Myometrial cell (primary cell): Measurements from ENCODE around the gene TNFSF4.

DNA sequence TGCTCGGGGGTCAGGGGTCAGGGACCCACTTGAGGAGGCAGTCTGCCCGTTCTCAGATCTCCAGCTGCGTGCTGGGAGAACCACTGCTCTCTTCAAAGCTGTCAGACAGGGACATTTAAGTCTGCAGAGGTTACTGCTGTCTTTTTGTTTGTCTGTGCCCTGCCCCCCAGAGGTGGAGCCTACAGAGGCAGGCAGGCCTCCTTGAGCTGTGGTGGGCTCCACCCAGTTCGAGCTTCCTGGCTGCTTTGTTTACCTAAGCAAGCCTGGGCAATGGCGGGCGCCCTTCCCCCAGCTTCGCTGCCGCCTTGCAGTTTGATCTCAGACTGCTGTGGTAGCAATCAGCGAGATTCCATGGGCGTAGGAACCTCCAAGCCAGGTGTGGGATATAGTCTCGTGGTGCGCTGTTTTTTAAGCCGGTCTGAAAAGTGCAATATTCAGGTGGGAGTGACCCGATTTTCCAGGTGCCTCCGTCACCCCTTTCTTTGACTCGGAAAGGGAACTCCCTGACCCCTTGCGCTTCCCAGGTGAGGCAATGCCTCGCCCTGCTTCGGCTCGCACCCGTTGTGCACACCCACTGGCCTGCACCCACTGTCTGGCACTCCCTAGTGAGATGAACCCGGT lies 64.0 kb downstream of the TNFSF18 start:
- RAMPAGE, long total RNA, result no peak

DNA sequence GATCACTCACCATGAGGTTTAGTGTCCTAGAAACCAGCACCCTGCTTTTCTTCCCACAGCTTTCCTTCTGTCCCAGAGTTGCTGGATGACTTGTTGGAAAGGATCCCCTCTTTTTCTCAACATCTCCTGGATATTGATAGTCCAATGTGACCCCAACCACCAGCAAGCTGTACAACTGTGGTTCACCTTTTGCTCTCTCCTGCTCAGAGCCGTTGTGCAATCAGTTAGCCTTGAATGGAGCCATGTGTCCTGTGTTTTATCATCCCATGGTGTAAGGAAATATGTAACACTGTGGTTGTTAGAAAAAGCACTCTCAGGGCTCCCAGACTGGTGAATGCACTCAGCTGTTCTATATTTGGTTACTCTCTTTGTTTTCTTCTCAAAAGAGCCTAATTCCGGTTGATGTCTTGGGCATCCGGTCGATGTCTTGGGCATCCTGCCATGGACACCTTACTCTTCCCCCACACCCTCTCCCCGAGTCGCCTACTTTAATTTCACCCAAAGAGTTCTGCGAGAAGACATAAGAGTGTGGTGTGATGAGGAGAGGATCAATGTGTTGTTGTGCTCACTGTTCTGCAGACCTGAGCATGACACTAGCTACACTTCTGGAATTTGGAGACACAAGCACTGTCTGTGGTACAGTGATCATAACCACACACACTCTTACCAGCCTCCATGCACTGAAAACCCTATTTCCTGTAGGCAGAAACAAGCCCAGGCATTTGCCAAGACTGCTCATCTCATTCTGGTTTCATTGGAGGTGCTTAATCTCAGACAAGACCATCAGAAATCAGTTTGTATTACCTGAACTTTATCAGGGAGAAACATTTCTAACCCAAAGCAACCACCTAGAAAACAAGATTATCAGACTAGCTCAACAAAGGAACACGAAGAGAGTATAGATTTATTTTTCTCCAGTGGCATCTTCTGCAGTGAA lies 1.6 kb downstream of the TNFSF4 start:
- RAMPAGE, long total RNA, result start-site peak on the minus strand centred at position 130 of the sequence, 151 bp wide, 66 and 89 reads in 2 replicates

DNA sequence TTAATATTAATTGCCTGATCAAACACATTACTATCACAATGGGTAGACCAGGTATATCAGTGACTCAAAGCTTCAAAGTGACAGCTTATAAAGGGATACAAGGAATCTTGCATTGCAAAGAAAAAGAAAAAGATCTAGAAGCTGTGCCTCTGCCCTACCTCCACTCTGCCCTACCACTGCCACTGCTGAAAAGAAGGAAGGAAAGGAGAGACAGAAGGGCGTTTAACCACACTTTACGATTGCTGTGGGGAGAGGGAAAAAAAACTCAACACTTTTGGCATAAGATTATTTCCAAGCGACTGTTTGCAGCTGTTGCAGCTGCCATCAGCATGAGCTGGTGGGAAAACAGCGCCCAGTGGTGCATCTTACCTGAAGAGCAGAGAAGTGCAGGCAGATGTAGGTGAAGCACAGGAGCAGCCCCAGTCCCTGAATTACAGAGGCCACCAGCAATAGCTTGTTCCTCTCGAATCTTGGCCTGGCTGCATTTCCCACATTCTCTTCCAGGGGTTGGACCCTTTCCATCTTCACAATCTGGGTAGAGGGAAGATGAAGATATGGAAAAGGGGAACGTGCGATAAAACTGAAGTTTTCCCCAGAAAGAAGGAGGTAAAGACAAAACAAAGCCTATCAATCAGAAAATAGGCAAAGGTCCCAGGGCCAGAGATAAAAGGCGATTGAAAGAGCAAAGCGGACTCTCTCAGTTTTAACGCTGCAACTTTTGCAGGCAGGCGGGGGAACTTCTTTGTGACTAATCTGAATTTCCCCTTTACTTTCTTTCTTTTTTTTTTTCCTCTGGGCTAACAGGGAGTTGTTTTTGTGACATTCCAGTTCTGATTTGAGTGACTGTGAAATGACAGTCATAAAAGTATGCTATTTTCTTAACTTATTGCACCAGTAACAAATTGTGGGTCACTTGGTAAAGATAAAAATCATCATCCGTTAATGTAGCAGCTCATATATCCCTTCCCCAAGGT lies at the start of gene TNFSF4:
TSS of gene TNFSF4 (minus strand) at position 677 of the 974 bp plus-strand sequence.
- RAMPAGE, long total RNA, result start-site peak on the minus strand centred at position 725 of the sequence, 107 bp wide, 40 and 24 reads in 2 replicates

GRCh38 chr1:173429399-173430261 lies 47.5 kb upstream of the PRDX6 start:
- RAMPAGE, long total RNA, result no peak

GRCh38 chr1:173475056-173475666 lies 2.0 kb upstream of the PRDX6 start:
- RAMPAGE, long total RNA, result no peak

DNA sequence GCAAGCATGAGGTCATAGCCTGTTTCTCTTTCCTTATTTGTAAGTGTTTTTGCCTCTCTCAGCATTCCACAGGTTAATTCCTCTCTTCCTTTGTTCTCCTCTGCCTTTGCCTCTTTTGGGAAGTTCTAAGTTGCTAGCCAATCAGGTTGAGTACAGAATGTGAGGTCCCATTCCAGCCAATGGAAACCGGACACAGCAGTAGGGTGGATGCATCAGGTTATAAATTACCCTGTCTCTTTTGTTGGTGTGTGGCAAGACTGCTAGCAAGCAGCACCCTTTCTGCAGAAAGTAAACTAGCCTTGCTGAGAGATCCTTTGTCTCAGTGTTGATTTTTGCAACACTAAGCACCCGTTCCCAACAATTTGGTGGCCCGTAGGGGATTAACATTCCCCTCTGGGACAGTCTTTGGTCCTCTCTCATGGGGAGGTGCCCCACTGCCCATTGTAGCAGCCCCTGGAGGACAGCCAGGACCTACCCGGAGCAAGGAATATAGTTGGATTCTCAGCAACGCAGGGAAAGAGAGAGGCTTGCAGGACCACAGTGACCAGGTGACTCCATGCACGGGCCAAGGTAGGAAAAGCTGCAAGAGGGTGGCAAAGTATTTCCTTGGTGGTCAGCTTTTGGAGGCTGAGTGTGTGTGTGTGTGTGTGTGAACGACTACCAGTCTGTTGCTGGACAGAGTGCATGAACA lies 2.5 kb downstream of the TEX50 start:
- RAMPAGE, long total RNA, result no peak

DNA sequence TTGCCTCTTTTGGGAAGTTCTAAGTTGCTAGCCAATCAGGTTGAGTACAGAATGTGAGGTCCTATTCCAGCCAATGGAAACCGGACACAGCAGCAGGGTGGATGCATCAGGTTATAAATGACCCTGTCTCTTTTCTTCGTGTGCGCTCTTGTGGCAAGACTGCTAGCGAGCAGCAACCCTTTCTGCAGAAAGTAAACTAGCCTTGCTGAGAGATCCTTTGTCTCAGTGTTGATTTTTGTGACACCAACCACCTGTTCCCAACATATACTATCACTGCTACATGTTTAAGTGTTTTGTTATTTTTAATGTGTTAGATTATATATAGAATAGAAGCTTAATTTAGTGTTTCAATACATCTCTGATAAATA lies 7.6 kb downstream of the TEX50 start:
- RAMPAGE, long total RNA, result no peak

DNA sequence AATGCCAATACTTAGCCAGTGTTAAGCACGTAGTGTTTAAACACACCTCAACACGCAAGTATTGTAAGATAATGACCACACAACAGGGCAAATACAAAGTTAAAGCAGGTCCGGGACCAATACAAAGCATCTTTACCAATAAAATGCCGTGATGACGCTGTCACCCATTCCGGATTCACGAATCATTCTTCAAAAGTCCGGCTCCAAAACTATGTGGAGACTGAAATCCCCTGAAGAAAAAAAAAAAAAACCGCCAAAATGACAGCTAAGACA lies 747 bp upstream of the DARS2 start:
- RAMPAGE, long total RNA, result no peak

DNA sequence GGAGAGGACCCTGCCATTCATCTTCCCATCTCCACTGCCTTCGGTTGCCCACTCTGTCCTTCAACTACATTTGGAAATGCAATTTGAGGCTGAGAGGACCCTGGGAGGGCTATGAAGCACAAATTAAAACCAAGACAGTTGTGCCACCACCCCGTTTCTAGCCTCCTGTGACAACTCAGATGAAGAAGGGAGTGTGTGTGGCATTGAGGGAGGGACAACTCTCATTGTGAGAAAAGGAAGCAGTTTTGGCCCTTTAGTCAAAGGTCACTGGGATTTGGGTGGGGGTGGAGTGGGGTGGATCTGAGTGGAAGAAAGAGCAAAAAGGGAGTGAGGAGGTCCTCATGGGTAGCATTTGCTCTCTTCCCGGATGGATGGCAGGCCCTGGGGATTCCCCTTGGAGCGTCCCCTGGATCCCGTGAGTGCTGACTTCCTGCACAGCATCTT lies 579 bp downstream of the SERPINC1 start:
- RAMPAGE, long total RNA, result no peak

GRCh38 chr1:174427833-174428489 lies 19.8 kb upstream of the GPR52 start:
- RAMPAGE, long total RNA, result no peak

GRCh38 chr1:174817439-174818327 lies 182.1 kb upstream of the CACYBP start:
- RAMPAGE, long total RNA, result no peak

GRCh38 chr1:174872579-174873082 lies 127.1 kb upstream of the CACYBP start:
- RAMPAGE, long total RNA, result no peak

DNA sequence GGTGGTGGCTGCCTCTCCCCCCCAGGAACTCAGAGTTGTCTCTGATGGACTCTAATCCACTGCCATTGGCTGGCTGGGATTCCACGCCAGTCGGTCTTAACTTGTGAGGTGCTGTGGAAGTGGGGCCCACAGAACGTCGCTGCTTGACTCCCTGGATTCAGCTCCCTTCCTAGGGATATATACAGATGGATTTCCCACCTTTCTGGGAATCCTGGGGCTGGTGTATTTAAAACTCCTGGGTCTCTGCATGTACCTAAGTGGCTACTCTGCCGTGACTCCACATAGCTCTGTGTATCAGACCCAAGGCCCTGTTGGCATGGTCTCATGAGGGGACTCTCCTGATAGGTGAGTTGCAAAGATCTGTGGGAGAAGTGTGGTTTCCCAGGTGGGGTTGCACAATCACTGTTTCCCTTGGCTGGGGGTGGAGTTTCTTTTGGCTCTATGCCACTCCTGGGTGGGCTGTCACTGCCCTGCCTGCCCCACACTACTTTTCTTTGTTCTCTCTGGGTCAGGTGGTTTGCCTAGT lies 97.4 kb upstream of the CACYBP start:
- RAMPAGE, long total RNA, result no peak

DNA sequence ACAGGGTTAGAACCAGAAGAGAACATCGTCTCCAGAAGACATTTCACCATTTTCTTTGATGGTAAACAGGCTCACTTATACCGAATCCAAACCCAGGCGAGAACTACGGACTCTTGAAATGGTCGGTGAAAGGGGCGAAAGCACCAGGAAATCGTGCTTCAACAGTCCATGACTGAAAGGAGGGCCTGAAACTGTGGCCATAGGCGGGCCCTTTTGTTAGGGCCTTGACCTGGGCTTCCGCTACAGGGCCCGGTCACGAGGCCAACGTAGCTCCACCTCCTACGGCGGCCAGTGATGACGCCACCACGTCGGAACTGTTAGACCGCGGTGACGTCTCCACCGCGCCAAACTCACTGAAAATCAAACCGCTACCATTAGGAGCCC lies 639 bp upstream of the CACYBP start:
- RAMPAGE, long total RNA, result start-site peak on the minus strand centred at position 225 of the sequence, 61 bp wide, 7 and 6 reads in 2 replicates

GRCh38 chr1:175013491-175014586 lies 9.4 kb downstream of the MRPS14 start:
- RAMPAGE, long total RNA, result no peak

GRCh38 chr1:175142360-175142643 lies 50.3 kb downstream of the KIAA0040 start:
- RAMPAGE, long total RNA, result no peak

DNA sequence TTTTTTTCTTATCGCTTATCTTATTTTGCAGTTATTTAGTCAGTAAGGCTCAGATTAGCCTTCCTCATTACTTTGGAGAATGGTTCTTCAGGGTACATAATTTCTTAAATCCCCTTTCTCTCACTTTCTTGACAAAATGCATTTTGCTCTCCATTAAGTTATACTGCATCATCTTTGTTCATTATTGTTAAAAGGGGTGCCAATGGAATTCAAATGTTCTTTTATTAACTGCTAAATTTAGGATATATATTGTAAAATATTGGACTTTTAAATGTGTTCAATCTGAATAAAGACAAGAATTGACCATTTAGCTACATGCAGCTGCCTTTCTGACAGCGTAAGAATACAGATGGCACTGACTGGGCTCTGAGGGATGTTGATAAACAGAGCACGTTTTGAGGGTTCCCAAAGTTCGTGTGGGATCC lies 226.4 kb upstream of the KIAA0040 start:
- RAMPAGE, long total RNA, result no peak

GRCh38 chr1:175494062-175494425 lies 249.4 kb downstream of the TNR start:
- RAMPAGE, long total RNA, result no peak

DNA sequence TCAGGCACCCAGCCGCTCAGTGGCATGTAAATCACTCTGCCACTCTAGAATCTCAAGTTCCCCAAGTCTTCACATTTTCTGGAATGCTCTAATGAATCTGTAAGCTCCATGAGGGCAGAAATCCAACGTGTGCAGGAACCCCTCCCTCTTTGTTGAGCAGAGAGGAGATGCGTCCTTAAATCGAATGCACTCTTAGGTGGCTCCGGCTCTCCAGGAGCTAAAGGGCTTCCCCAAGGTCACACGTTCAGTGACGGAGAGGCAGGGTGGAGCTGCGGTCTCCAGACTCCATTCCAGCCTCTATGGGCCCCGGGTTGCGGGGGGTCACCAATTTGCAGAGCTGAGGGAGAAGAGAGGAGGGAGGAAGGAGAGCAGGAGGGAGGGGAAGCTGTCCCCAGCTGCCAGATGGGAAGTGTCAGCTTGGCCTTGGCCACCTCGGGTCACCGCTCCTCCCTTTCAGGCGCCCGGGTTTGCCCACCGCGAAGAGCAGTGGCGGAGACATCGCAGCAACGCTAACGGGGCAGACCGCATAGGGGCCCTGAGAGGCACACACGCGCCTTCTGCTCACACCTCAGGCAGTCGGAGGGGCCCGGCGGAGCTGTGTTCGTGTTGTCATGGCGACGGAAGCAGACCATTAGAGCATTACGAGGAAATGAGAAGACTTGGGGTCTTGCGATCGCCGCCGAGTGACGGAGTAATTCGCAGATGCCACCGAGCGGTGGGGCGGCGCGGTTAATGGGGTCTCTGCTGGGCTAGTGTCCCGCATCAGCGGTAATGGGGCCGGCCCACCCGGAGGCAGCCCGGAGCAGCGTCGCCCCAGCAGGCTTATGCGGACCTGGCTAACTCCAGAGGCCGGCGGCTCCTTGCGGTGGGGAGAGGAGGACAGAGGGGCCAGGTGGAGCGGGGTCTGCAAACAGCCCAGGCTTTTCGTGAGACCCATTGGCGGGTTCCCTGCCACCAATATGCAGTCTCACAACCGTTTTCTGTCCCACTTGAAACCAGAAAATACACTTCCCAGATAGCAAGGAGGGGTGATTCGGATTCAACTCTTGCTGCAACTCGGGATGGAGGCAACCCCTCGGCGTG lies 144.2 kb downstream of the TNR start:
- RAMPAGE, long total RNA, result no peak

- RAMPAGE, long total RNA, result no peak
Observed at GRCh38 chr1:175968441-175968640, 224.9 kb upstream of the TNR start.